Metanephros (tissue), 2 donors: ENCODE measurements around a stretch of chr1.

DNA sequence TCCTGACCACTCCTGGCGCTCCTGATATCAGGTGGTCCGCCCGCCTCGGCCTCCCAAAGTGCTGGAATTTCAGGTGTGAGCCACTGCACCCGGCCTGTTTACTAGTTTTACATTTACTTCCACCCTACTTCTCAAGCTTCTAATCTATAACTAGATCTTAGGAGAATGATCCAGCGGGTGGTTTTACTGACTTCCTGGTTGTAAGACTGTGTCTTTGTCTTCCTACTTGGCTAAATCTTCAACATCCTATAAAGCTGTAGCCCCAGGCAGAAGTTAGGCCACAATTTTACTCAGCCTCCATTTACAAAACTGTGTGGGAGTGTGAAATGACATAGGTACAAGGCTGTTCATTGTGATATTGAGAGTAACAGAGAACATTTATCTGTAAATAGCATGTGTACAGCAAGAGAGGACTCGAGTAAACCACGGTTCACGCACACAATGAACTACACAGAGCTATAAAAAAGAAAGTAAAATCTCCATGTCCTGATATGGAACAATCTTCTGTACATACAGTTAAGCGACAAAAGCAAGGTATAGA lies 9.5 kb upstream of the POU2F1 start:
- RAMPAGE, long total RNA: no peak

GRCh38 chr1:167239214-167240160 lies 18.8 kb downstream of the POU2F1 start:
- RAMPAGE, long total RNA: no peak

DNA sequence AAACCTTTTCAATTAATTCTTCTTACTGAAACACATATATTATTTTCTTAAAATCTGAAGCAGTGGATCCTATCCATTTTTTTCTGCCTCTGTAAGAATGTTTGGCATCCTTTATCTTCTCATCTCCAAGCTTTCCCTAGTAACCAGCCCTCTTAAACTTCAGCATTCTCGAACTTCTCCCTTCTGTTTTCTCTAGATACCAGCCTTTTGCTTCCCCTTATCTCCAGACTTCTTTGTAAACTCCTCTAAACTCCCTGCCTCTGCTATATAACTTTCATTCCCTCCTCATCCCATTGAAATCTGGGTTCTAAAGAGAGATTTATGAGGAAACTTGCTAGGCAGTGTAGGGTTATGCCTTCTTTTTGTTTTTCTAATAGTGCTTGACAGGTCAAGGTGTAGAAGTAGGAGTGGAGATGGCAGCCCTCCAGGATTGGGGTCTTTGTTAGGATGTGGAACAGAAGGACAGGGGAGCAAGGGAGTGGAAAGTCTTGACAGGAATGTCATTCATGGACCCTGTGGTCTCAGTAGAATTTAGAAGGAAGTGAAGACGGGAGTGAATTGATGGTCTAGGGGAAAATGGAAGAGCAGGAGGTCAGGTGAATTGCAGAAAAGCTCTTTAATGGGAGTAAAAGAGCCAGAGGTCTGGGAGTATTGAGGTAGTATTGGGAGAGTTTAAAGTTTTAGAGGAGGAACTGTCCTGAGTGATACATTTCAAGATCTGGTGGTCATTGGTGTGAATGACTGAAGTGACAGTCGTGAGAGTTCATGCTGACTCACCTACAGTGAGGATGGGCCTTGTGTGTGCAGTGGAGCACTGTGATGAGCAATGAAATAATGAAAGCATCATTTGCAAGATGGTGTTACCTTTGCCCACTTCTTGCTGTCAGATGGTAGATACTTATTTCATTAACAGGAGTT lies 28.6 kb downstream of the POU2F1 start:
- RAMPAGE, long total RNA: no peak

GRCh38 chr1:167276242-167276910 lies 55.7 kb downstream of the POU2F1 start:
- RAMPAGE, long total RNA: no peak

- RAMPAGE, long total RNA: no peak
Measured at GRCh38 chr1:167431487-167431937, 86.8 kb downstream of the CD247 start.

GRCh38 chr1:167434117-167434496 lies 84.2 kb downstream of the CD247 start:
- RAMPAGE, long total RNA: no peak

DNA sequence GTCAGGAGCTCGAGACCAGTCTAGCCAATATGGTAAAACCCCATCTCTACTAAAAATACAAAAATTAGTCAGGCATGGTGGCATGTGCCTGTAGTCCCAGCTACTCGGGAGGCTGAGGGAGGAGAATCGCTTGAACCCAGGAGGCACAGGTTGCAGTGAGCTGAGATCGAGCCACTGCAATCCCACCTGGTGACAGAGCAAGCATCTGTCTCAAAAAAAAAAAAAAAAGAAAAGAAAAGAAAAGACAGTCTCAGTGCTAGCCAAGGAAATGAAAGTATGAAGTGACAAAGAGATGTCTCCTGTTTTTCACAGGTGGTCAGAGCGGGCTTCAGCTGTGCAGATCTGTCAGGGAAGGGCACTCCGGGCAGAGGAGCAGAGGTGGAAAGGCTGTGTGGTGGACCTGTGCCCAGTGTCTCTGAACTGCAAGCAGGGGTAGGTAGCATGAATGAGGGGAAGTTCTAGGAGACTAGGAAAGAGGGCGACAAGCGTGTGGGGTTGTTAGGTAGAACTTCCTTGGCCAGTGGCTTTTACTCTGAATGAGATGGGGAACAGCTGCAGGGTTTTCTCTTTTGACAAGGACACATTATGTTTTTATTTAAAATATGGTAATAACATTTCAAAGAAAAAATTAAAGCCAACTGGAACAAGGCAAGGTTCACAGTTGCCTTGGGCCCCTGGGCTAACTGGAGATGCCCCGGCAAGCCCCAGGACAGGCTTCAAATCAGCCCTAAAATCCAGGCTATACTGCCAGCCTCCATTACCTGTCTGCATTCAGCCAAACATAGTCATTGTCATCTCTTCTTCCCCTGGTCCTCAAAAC lies 67.4 kb downstream of the CD247 start:
- RAMPAGE, long total RNA: no peak

GRCh38 chr1:167532518-167532773 lies 14.1 kb upstream of the CD247 start:
- RAMPAGE, long total RNA: no peak

DNA sequence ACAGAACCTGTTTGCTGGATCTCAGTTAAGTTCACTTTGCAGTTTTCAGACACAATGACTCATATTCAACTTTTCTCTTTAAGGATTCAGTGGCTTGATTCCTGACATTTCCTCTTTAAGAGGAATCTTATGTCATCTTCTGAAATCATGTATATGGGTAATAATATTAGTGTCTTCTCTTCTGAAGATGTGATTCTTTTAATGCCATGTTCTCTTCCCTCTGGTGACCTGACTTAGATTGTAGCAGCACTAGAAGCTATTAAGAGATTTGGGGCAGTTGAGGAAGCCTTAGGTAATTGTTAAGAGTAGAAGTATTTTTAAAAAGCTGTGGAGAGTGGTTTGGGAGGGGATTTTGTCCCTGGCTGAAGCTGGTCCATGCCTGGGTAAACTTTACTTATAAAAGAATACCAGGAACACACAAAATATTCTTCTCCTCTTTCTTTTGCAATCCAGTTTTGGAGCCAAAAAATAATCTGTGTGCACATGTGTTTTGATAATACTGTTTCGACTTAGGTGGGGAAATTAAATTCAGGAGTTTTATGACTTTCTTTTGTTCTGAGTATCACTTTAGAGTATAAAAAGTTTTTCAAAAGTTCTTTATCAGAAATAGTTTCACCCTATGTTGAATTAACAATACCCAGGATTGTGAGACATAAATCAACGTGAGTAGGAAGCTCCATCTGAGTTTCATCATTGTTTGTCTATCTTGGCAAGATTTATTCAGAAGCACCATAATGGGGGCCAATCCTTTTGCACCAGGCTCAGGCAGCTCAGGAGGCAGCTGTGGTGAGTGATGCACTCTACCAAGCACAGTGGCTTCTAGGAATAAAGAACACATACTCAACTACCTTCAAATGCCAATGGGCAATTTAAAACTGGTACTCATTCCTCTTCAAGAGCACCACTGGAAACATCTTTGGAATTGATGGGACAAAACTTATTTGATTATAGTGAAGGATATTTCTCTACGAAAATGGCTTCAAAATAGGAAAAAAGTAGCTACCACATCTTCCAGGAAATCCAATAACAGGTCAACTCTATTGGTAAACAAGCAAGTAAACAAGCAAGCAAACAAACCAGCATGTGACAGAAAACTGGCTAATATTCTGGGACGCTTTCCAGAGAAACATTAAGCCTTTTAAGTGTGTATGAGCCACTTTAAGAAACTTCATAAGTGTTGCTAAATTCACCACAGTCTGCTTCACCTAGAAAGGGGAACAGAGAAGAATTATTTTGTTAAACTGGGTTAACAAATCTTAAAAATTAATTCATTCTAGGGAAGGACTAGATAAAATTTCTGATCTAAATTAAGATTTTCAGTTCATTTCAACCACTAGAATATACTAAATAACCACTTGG lies 12.0 kb downstream of the CREG1 start:
- RAMPAGE, long total RNA: no peak

- RAMPAGE, long total RNA: no peak
Measured at GRCh38 chr1:167551327-167552180, 2.0 kb downstream of the CREG1 start.

DNA sequence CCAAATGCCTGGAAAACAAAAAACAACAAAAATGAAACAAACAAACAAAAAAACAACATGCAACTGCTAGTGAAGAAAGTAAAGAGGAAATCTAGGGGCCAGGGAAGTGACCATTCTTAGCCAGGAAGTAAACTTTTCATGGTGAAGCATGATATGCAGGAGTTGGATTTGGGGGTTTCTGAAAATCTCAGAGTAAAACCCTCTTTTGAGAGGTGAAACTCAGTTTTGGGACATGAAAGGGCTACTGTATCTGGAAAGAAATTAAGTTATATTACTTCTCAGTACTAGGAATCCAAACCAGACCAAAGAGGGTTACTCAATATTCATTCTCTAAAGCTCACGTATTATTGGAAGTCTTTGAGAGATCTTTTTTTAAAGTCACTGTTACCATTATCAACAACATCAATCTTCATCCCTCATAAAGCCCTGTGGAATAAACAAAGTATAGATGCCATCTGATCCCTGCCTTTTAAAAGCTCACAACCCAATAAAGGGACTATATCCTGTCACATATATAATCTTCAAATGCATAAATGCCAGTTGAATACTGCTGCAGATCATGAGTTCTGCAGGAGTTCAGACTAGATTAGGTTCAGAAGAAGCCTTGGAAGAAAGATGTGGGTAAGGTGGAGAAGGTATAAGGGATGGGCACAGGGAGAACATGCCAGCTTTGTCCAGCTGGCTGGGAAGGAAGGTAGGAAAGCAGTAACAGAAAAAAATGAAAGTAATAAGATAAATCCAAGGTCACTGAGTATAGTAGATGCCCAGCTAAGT lies 2.9 kb downstream of the RCSD1 start:
- RAMPAGE, long total RNA: no peak

GRCh38 chr1:167654913-167655345 lies 24.9 kb downstream of the RCSD1 start:
- RAMPAGE, long total RNA: no peak

GRCh38 chr1:167803329-167804097 lies 81.7 kb downstream of the MPZL1 start:
- RAMPAGE, long total RNA: no peak

DNA sequence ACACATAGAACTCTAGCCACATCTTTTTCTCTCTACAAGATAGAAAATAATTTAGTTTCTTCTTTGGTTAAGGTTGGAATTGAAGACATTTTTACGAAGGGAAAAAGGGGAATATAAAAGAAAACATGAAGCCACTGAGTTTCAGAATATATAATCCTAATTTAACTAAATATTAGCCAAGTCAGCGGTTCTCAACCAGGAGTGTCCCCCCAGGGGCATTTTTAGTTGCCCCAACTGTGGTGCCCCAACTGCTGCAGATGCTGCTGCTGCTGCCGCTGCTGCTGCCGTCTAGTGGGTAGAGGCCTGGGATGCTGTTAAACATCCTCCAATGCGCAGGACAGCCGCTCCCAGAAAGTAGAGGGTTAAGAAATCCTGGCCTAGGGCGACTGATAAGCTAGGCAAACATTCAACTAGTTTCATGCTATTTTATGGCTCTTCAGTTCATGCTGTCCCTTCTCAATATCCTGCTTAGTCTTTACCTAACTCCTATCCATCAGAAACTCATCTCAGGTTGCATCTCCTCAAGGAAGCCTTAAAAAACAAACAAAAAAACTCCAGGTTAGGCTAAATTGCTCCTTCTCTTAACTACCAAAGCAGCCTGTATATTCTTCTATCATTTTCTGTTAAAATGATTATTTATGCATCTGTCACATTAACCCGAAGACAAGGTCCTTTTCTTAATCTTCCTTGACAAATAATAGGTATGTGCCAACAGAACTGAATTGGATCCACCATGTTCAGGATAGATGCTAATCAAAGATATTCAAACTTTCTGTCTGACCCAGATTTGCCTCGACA lies 9.9 kb upstream of the DCAF6 start:
- RAMPAGE, long total RNA: no peak

DNA sequence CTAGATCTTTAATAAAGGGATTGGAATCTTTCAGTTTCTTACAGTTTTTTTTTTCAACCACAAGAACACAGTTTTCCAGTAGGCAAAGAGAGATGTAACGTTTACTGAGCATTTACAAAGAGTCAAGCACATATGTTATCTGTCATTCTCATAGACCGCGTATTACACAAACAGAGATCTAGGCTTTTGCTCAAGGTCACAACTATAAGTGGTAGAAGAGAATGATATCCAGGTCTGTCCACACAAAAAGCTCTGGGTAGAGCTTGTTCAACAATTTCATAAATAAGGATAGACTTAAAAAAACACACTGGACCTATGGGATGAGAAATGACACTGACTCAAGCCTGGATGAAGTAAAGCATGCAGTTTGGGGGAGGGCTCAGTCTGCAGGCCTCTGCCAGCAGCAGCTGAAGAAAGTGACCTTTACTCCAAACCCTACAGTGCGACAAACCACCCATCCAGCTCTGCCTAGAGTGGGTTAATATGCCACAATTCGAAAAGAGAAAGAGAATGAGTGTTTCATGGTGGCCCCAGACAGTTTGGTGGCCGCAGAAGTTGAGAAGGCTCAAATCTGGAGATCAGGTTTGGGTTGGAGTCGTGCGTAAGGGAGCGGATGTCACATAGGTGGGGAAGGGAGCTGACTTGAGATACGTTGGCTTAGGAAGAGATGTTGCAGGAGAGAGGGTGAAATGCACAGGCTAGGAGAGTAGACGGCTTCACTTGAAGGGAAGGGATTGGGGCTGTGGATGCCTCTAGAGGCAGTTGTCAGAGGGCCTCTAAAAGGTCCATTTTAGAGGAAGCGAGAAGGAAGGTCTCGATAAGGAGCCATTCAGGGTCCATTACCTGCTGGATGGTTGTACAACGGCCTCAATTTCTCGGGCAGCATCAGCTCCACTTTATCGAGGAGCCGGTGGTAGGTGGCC lies 1.3 kb upstream of the DCAF6 start:
- RAMPAGE, long total RNA: no peak

- RAMPAGE, long total RNA: no peak
Measured at GRCh38 chr1:168081135-168081641, 55.5 kb downstream of the GPR161 start.

- RAMPAGE, long total RNA: no peak
Measured at GRCh38 chr1:168137251-168138039, 715 bp upstream of the GPR161 start.

- RAMPAGE, long total RNA: no peak
Measured at GRCh38 chr1:168636758-168637177, 60.4 kb downstream of the XCL1 start.

GRCh38 chr1:168751921-168752715 lies 23.1 kb upstream of the DPT start:
- RAMPAGE, long total RNA: no peak

DNA sequence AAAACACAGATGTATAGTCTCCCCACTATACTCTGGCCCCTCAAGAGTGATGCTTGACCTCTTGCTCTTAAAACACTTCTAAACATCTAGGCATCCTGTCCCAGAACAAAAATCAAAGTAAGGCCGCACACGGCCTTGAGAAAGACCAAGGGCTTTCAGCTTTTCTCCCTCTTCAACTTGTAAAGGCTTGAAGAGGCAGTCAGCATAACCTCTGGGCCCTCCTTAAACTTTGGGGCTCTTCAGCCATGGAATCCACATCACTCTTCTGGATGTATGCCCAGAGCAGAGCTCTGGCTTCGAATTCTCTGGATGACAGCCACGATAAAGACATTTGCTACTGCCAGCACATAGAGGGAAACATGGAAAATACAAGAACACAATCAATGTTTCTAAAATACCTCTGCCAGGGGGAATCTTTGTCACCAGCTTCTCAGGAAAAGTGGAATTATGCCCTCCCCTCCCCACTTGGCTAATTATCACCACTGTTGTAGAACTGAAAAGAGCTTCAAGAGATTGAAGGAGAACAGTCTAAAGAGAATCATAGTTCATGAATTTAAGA lies 38.9 kb upstream of the DPT start:
- RAMPAGE, long total RNA: no peak